Panc1 (cell line): ENCODE measurements around a stretch of chr16.

DNA sequence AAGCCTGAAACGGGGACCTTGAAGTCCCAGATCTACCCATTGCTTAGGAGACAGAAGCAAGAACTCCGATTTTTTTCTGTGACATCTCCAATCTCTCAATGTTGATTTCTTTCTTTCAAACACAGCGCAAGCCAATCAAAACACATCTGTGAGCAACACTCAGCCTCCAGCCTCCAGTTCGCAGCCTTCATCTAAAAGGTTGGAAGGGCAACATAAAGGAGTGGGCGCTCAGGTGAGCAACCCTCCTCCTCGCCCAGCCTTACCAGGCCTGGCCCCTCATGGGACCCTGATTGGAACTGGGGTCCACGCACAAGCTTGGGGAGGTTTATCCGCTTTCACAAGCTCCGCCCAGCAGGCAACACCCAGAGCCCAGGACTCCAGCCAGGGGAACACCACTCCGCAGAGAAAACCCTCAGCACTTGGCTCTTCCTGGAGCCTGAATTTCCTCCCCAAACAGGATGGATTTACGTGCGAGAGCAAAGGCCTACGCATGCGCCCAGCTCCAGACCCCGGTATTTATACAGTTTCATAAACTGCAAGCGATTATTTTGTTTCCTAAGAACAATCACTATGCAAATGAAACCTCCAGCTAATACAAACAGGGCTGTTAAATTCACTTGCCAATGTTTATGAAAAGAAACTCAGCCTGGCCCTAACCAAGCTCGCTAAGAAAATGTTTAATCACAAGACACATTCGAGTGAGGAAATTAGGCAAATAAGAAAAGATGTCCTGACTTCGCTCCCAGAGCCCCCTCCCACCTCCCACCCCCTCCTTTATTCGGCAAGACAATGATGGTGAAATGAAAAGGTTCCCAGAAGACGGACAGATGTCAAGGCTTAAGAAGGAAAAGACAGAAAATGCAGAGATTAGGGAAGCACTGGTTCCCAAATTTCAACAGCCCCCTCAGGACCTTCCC, 22.8 kb downstream of the ZNF423 start:
- RRBS, 2 experiments = no CpG with 5 or more reads among the region's 21 CpGs

- RRBS, 2 experiments = 3 to 5% methylated on average over 73 to 78 of the region's 132 CpGs
These were observed 627 bp downstream of the ZNF423 start for GRCh38 chr16:49854979-49855990.

- RRBS, 2 experiments = no CpG with 5 or more reads among the region's 6 CpGs
These were observed 32.1 kb downstream of the TENT4B start for GRCh38 chr16:50185020-50185738.

DNA sequence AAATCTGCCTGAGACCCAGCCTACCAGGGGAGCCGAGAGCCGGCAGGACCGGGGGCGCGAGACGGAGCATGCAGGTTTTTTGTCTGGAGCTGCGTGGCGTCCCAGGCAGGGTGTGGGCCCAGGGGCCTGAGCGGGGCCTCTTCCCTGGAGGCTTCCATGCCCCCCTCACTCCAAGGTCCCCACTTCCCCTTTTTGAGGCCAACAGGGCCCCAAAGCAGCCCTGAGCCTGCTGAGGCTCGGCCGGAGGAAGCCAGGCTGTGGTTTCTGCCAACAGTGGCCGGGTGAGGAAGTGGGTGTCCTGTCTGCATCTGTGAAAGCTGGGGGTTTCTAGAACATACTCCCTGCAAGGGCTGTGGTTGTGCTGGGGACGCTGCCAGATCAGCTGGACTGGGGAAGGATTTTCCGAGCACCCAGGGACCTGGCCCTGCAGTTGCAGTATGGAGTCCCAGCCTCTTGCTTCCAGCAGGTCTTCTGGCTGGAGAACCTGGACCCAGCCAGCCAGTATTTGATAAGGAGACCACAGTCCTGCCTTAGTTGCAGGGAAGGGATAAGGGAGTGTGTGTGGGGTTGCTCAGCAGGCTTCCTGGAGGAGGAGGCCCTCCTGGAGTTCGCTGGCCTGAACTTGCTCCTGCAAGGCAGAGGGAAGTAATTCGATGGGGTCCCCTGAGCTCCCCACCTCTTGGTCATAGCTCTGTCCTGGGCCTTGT, 15.7 kb downstream of the ADCY7 start:
- RRBS, 2 experiments = 83% methylated on average over 1 of the region's 16 CpGs; no CpG with 5 or more reads in 1 of the 2 experiments

DNA sequence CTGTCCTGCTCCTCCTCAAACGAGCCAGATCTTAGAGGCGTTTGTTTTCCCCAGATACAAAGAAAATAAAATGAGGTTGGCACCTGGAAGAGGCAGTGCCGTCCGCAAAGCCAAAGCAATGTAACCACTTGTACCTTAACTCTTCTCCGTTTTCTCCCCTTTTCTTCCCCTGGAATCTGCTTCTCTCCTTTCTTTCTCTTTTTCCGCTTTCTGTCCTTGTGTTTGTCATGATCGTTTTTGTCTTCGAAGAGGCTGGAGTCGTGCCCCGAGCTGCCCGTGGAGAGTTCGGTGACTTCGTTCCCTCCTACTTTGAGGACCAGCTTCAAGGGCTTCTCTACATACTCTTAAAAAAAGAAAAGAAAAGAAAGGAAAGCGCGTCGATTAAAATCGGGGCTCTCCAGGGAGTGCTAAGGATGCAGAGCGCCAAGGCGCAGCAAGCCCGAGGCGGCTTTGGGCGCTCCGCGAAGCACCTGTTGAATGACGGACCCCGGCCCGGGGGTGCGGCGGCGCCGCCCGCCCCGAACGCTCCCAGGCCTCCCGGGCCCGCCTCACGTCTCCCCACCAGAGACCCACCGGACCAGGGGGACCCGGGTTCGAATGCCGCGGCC, 728 bp downstream of the BRD7 start:
- RRBS, 2 experiments = 2 to 6% methylated on average over 9 to 12 of the region's 42 CpGs

DNA sequence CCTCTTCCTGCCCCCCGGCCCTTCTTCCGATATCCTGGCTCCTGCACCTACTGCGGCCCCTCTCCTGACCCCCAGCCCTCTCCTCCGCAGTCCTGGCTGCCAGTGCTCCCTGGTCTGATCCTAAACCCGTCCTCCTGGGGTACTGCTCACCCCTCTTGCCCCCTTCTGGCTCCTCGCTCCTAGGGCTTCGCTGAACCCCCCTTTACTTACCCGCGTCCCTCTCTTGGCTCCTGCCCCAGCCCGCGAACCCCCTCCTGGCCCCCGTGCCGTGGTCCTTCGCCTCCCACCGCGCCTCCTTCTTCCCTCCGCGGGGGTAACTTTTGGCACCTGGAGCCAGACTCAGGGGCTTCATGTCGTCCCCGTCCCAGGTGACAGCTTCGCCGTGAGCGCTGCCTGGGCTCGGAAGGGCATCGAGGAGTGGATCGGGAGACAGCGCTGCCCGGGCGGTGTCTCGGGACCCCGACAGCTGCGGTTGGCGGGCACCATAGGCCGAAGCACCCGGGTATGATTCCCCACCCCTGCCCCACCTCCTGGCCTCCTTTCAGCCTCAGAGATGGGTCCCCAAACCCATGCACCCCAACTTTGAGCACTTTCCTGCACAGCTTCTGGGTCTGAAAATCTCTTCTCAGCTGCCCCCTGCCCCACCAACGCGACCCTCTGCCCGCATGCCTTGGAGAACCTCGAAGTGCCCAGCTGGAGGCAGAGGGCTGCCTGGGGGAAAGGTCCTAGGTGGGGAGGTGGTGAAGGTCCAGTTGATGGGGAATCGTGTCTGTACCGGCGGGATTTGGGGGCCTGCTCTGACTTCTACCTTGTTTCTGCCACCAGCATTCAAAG, 1.1 kb downstream of the NKD1 start:
- RRBS, 2 experiments = 62 to 64% methylated on average over 8 of the region's 42 CpGs

GRCh38 chr16:50742267-50743247, 671 bp downstream of the CYLD start:
- RRBS, 2 experiments = 1 to 4% methylated on average over 19 of the region's 66 CpGs

GRCh38 chr16:50745014-50745501, 3.2 kb downstream of the CYLD start:
- RRBS, 2 experiments = no CpG with 5 or more reads among the region's 3 CpGs

GRCh38 chr16:50788431-50788648, 46.5 kb downstream of the CYLD start:
- RRBS, 2 experiments = no CpG with 5 or more reads among the region's 1 CpG

DNA sequence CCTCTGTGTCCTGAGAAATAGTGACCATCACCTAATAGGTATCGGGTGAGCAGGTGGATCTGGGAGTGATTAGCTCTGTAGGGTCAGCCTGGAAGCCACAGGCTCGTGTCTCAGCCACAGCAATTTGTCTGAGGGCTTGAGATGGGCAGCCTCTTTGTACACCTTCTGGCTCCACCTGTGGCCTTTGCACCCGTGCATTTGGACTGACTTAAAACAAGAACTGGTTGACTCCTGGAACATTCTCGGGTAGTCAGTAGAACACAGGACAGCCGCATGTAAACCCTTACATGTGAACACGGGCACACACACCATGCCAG, 35.9 kb downstream of the SALL1 start:
- RRBS, 2 experiments = no CpG with 5 or more reads among the region's 6 CpGs

DNA sequence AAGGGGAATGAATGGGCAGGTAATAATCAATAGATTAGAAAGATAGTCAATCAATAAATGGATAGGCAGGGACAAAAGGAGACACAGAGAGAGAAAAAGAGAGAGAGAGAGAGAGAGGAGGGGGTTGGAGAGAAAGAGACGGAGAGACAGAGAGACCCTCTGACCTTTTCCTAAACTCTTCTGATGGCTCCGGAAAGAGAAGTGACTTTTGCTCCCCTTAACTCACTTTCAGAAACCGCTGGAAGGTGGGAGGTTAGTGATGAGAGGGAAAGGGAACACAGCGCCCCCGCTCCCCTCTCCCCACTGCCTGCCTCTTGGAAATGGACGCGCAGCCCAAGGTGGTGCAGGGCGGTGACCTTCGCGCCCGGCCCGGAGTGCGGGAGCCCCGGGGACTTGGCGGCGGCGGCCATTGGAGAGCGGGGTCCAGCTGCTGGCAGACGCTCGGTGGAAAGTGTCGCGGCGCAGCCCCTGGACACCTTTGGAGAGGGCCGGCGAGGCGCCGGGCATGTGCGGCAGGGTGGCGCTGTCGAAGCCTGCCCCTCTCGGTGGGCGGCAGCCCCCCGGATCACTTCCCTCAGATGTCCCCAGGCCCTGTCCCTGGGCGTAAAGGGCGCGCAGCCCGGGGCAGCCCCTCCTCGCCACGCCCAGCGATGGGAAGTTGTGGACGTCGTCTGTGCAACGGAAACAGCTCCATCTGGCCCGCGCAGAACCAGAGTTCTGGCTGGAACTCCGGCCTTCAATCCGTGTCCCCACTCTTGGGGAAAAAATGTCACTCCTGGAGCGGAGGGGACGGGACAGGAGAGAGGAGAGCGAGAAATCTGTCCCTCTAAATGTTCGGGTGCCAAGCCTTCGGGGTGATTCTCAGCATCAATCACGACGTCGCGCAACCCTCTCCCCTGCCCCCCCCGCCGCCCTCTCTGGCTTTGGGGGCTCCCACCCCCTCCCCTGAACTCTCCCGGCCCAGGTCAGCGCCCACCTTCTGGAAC, 16.7 kb downstream of the SALL1 start:
- RRBS, 2 experiments = 73 to 80% methylated on average over 14 to 26 of the region's 60 CpGs

GRCh38 chr16:51155766-51156826, 5.0 kb upstream of the SALL1 start:
- RRBS, 2 experiments = no CpG with 5 or more reads among the region's 63 CpGs

DNA sequence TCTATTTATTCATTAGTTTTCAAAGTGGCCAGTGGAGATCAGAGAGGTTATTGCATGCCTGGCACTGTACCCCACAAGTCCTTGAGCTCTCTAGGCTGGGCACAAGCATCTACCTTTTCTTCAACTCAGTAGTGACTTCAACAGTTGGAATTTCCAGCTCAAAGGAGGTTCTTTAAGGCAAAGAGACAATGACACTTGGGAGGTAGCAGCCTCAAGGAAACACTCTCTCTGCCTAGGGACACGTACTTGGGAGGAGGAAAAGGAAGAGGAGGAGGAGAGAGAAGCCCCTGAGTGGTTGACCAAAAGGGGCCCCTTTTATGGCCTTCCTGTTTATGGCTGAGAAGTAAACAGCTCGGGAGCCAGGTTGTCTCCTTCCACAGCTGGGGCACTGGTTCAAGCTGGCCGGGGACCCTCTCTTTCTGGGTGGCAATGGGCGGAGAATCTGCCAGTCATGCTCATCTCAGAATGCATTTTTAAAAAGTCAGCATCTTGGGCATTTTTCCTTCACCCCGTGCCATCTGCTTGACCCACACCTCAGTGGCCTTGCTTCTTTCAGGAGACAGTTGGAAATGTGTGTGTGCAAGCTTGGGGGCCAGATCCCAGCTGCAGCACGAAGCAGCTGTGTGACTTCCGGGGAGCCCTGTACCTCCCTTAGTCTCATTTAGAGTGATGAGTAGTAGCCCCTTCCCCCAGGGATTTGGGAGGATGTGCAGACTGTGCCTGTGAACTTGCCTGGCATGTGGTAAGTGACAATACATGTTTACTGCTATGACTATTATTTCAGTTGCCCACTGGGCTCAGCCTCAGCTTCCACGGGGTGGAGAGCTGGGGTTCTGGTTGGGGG, 33.7 kb upstream of the SALL1 start:
- RRBS, 2 experiments = no CpG with 5 or more reads among the region's 8 CpGs

GRCh38 chr16:51592507-51592990, 441.5 kb upstream of the SALL1 start:
- RRBS, 2 experiments = no CpG with 5 or more reads among the region's 7 CpGs

DNA sequence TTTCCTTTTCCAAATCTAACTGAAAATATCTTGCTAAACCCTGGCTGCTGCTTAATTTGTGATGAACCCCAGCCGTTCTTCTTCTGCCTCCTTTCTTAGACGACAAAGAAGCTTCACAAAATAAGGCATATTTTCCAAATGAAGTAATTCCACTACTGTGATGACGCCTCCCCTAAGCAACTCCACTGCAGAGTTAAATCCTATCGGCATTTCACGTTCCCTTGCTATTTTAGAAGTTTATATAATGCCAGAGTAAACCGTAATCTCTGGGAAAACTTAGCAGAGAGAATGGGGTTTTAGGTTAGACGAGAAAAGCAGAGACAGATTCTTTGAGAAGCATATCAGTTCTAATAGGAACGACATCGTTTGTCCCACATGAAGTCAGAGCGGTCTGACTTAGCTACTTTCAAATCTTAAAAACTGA, 683.1 kb upstream of the SALL1 start:
- RRBS, 2 experiments = no CpG with 5 or more reads among the region's 10 CpGs

- RRBS, 2 experiments = no CpG with 5 or more reads among the region's 5 CpGs
These were observed 9.6 kb downstream of the TOX3 start for GRCh38 chr16:52537123-52537989.

DNA sequence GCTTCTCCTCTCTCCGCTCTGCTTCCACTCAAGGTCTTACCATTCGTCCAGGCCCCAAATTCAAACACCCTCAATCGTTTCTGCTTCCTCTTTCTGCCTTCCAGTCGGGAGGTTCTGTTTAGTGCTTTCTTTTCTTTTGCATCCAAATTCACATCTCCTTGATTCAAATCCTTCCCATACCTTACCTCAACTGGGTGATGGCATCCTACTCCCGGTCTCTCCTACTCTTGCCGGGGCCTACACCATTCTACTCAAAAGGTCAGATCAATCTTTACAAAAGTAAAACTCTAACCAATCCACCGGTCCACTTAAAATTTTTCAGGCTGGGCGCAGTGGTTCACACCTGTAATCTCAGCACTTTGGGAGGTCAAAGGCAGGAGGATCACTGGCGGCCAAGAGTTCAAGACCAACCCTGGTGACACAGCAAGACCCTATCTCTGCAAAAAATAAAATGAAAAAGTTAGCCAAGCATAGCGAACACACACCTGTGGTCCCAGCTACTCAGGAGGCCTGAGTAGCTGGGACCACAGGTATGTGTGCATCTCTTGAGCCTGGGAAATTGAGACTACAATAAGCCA, 7.1 kb downstream of the TOX3 start:
- RRBS, 2 experiments = no CpG with 5 or more reads among the region's 10 CpGs

GRCh38 chr16:52544468-52544793, 2.5 kb downstream of the TOX3 start:
- RRBS, 2 experiments = no CpG with 5 or more reads among the region's 3 CpGs

GRCh38 chr16:53041456-53042077, 11.1 kb downstream of the CHD9NB start:
- RRBS, 2 experiments = no CpG with 5 or more reads among the region's 3 CpGs